Measurements from ENCODE around the gene NFYA.

GRCh38 chr6:40930552-40931000, 108.4 kb downstream of the UNC5CL start:
- PRO-cap = no peak
- CAGE, long polyA plus RNA = no peak

- PRO-cap = no peak
- CAGE, long polyA plus RNA = no peak
Observed at GRCh38 chr6:40983213-40983431, 55.9 kb downstream of the UNC5CL start.

- PRO-cap = no peak
- CAGE, long polyA plus RNA = no peak
Observed at GRCh38 chr6:40997272-40997969, 41.6 kb downstream of the UNC5CL start.

GRCh38 chr6:41038258-41038541, 821 bp downstream of the UNC5CL start:
- PRO-cap = no peak
- CAGE, long polyA plus RNA = no peak

- PRO-cap = no peak
- CAGE, long polyA plus RNA = no peak
Observed at GRCh38 chr6:41049446-41049915, 3.5 kb upstream of the APOBEC2 start.

DNA sequence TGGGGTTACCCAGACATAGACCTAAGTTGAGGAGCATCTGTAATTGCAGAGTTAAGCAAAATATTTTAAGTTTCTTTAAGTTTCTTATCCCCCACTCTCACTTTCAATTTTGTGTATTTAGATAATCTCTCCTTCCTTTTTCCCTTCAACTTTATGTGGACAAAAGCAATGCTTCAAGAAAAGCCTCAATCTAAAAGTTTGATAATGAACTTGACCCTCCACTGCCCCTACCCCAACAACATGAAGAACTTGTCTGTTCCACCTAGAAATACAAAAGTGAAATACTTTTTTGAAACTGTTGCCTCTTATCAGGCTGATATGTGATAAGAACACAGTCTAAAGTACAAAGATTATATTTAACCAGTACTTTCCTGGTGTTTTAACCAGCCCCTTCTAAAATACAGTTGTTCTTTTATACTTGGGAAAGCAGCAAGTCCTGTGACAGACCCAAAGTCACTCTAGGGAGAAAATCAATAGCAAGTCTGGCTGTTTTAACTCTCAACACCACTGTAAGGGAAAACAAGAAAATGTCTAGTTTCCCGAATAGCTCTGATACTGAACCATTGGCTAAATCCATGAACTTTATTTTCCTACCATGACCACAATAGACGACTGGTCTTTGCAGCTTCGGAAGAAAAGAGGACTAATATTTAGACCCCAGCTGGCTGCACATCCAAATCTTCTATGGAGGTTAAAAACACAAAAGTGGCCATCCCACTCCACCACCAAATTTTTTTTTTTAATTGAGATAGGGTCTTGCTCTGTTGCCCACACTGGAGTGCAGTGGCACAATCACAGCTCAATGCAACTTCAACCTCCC, 6.5 kb downstream of the OARD1 start:
- PRO-cap = no peak
- CAGE, long polyA plus RNA = no peak

GRCh38 chr6:41066875-41067631, 5.1 kb downstream of the OARD1 start:
- PRO-cap = no peak
- CAGE, long polyA plus RNA = no peak

GRCh38 chr6:41072708-41073577, at the start of gene NFYA:
Gene NFYA (plus strand): TSS chr6:41072974.
- PRO-cap = bidirectional peak, plus-strand start at chr6:41072969, minus-strand start at chr6:41072779; bidirectional peak, plus-strand start at chr6:41073192, minus-strand start at chr6:41073182
- CAGE, long polyA plus RNA = start-site peak on the plus strand at chr6:41072996-41073082, 21 and 45 reads in 2 replicates

DNA sequence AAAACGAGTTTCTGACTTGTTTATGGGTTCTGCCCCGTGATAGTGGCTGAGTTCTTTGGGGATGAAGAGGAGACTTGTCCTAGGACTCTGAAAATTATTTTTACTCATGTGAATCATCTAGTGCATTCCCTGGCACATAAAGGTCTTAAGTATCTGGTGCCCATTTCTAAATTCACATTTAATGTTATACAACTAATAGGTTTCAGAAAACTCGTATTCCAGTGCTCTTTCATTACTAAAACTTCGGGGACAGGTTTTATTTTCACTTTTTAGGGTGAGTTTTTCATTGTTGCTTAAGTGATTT, 2.0 kb downstream of the NFYA start:
- PRO-cap = no peak
- CAGE, long polyA plus RNA = no peak

DNA sequence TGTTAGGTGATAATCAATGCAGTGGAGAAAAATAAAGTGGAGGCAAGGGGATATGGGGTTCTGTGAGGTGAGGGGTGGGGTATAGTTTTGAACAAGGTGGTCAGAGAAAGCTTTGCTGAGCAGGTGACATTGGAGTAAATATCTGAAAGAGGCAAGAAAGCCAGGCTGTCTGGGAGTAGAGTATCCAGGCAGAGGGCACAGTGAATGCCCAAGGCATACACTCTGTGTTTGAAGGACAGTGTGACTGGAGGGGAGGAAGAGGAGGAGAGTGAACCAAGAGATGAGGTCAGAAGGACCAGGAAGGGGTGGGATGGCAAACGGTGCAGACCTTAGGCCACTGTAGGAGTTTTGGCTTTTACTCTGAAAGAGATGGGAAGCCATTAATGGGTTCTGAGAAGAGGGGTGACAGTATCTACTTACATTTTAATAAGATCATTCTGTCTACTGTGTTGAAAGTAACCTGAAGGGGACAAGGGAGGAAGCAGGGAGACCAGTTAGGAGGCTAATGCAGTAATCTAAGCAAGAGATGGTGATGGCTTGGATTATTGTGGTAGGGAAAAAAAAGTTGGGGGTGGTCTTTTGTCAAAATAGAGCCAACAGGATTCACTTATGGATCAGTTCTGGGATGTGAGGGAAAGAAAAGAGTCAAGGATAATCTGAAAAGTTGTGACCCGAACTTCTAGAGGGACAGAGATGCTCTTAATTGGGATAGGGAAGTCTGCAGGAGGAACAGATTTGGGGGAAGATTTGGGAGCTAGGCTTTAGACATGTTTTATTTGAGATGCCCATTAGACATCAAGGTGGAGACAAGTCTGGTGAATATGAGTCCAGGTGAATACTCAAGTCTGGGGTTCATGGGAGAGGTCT, 18.1 kb downstream of the TREML1 start:
- PRO-cap = no peak
- CAGE, long polyA plus RNA = no peak

DNA sequence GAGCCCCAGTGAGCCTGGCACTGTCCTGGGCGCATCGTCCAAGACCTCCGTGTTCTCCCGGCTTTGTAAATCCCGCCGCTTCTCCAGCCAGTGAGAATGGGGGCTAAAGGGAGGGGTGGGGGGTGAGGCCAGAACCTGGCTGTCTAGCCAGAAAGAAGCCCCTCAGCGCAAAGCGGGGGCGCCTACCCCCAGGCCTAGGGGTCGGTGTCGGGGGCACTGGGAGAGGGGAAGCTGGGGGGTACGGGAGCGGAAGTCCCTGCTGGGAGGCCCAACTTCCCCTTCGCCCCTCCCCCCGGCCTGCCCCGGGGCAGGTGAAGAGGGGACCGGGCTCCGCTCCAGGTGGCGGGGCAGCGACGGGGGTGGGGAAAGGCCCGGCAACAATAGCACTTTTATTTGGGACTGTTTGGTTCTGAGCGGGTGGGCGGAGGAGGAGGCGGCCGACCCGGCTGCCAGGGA, 91.9 kb downstream of the NCR2 start:
- PRO-cap = bidirectional peak, plus-strand start at position 406 of the sequence, minus-strand start at position 233 of the sequence
- CAGE, long polyA plus RNA = no peak

DNA sequence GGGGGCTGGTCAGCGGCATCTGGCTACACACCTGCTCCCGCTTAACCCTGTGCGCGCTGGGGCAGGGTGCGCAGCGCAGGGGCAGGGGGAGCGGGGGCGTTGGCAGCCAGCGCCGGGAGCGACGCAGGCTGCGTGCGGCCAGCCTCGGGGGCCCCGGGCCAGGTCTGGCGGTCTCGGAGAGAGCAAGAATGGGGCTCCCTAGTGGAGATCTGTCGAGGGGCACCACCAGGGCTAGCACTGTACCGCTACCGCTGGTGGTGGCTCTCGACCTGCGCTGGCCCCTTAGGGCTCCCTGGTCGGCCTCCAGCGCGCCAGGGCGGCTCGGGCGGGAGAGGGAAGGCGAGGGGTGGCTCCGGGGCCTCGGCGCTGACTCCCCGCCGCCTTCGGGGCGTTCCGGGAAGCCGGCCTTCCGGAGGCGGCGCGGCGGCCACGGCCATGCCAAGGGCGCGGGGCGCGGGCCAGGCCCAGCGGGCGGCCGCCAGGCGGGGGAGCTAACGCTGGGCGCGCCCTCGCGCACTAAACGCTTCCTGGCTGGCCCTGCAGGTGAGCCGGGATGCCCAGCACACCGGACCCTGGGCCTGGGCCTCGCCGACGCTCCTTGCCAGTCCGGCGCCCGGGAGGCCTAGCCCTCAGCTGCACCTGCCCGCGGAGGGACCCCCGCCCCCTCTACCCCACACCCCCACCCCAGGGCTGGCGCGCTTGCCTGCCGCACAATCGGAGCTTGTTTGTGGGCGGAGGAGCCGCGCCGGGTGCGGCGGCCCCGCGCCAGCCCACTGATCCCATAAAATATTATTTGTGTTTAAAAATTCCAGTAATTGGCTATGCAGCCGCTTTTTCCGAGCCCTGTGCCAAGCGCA, 92.6 kb downstream of the NCR2 start:
- PRO-cap = bidirectional peak, plus-strand start at position 161 of the sequence, minus-strand start at position 166 of the sequence; unidirectional peak, minus-strand start at position 637 of the sequence
- CAGE, long polyA plus RNA = no peak

- PRO-cap = no peak
- CAGE, long polyA plus RNA = no peak
Observed at GRCh38 chr6:41451409-41451912, 94.7 kb upstream of the FOXP4 start.

DNA sequence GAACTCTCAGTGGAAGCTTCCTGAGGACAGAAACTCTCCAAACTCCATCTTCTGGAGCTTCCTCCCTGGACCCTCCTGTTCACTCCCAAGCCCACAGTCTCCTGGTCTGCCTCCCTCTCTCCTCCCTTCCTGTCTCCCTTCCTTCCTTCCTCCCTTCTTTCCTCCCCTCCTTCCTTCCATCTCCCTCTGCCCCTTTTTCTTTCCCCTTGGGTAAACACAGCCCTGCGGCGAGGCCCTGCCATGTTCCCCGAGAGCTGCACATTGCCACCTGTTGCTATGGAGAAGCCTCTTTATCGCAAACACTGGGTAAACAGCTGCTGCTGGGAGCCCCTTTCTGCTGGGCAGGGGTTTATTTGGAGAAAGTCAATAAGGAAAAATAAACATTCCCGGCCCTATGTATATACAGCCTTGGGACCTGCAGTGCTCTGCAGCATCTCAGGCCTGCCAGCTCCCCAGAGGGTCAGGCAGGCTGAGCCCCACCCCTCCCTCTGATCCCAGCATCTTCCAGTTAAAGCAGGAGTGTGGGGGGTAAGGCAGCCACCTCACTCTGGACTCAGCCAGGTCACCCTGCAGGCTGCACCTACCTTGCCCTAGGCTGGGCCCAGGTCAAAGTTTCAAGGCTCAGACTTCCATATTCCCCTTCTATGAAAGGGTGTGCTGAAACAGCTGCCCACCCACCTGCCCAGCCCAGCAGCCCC, 89.4 kb upstream of the FOXP4 start:
- PRO-cap = no peak
- CAGE, long polyA plus RNA = no peak

DNA sequence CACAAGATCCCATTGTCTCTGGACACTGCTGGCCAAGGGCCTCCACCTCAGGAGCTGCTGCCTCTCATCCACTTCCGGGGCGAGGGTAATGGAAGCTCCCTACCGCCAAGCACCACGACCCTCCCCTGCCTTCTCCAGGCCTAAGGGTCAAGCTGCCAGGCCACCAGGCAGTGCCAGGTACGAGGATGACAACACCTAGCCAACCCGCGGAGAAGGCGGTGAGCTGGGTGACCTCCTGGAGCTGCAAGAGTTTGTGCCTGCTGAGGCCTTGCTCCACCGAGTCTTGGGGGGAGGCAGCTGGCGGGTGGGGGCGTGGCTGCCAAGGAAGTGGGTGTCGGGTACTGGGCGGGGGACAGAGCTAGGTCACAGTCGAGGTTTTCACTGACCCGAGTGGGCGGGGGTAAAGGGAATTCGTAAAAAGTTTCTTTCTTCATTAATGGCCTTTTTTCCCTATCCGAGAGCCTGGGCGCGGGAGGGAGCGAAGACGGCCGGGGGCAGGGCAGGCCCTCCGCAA, 43.3 kb upstream of the FOXP4 start:
- PRO-cap = no peak
- CAGE, long polyA plus RNA = no peak

GRCh38 chr6:41546871-41547217, 663 bp downstream of the FOXP4 start:
- PRO-cap = no peak
- CAGE, long polyA plus RNA = no peak

- PRO-cap = no peak
- CAGE, long polyA plus RNA = no peak
Observed at GRCh38 chr6:41567165-41567490, 20.9 kb downstream of the FOXP4 start.

GRCh38 chr6:41589420-41590379, 43.5 kb downstream of the FOXP4 start:
- PRO-cap = no peak
- CAGE, long polyA plus RNA = no peak

DNA sequence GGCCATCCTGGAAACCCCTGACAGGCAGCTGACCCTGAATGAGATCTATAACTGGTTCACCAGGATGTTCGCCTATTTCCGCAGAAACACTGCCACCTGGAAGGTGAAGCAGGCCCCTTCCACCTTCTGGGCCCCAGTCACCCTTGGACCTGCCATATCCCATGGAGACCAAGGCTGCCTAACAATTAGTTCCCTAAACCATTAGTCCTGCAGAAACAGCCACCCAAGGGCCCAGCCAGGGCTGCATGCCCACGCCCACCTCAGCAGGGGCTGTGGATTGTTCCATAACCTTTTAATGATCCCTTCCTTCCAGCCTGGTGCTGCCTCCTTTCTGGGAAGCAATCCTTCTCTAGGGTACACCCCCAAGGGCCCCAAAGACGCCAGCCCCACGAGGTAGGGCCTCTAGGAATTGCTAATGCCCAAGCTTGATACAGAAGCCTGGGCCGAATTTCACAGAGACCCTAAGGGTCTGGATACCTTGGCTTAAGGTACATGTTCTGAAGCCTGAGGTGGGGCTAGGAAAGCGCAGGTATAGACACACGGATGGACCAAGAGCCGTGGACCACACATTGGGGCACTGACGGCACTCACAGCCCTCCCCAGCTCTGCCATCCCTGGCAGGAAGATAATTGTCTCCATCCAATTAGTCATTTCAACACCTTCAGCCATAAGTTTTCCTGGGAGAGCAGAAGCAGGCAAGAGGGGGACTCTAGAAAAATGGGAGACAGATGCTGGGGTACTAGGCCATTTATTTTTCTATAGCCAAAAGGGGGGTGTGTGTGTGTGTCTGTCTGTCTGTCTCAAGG, 45.2 kb downstream of the FOXP4 start:
- PRO-cap = no peak
- CAGE, long polyA plus RNA = no peak

GRCh38 chr6:41602745-41603426, 35.4 kb upstream of the MDFI start:
- PRO-cap = no peak
- CAGE, long polyA plus RNA = no peak

Measured in B cell (primary cell).